Measurements from ENCODE around the genes NXPH3 and TAC4.

- PRO-cap, 2 experiments: no peak in any of the 2 experiments
Observed at GRCh38 chr17:49496471-49496835, 1.4 kb downstream of the NGFR start.

DNA sequence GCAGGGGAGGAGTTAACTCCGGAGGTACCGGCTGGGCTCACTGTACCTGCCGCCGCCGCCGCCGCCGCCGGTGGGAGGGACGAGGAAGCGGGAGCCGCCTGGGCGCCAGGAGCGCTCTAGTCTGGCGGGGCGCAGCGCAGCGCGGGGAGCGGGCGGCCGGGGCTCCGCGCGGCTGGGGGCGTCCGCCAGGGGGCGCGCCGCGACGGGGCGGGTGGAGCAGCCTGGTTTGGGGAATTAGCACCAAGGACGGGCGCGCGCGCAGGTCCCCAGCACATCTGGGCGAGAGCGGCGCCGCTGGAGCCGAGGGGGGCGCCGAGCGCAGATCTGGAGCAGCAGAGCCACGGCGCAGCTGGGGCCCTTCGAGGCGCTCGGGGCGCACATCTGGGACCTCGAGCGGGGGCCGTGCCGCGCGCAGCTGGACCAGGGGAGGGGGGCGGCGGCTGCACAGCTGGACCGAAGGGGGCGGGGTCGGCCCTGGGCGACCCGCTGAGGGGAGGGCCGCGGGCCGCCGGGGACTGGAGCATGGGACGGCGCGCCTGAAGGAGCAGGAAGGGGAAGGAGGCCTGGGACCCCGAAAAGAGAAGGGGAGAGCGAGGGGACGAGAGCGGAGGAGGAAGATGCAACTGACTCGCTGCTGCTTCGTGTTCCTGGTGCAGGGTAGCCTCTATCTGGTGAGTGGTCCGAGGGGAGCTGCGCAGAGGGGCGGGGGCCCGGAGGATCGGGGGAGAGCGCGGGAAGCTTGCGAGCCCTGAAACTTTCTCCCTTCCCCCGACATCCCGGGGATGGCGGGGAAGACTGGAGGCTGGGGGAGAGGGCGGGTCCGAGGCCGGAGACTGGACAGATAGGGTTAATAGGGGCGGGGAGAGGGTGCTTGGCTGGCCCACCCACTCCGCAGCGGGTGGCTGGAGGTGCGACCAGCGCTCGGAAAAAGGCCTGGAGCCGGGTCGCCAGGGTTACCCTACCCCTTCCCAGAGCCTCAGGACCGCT lies at the start of gene NXPH3:
TSS of gene NXPH3 (plus strand) at position 269 of the 987 bp plus-strand sequence.
- PRO-cap, 2 experiments: peak in 1 of 2 experiments; most common plus-strand start position 119 of the sequence (in 1)

DNA sequence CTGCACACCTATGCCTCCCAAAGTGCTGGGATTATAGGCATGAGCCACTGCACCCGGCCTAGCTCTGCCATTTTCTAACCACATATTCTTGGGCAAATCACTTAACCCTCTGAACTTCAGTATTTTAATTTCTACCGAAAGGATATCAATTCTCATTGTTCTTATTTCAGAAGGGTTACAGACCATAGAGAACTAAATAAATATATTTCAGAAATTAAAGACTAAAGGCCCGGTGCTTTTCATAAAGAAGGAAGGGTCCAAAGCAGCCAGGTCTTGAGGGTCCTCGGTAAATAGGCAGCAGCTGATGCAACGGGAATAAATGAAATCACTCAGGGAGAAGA lies 33.4 kb downstream of the NXPH3 start:
- PRO-cap, 2 experiments: no peak in any of the 2 experiments

GRCh38 chr17:49633129-49633446 lies 44.8 kb downstream of the SPOP start:
- PRO-cap, 2 experiments: no peak in any of the 2 experiments

- PRO-cap, 2 experiments: no peak in any of the 2 experiments
Observed at GRCh38 chr17:49664583-49665225, 13.2 kb downstream of the SPOP start.

DNA sequence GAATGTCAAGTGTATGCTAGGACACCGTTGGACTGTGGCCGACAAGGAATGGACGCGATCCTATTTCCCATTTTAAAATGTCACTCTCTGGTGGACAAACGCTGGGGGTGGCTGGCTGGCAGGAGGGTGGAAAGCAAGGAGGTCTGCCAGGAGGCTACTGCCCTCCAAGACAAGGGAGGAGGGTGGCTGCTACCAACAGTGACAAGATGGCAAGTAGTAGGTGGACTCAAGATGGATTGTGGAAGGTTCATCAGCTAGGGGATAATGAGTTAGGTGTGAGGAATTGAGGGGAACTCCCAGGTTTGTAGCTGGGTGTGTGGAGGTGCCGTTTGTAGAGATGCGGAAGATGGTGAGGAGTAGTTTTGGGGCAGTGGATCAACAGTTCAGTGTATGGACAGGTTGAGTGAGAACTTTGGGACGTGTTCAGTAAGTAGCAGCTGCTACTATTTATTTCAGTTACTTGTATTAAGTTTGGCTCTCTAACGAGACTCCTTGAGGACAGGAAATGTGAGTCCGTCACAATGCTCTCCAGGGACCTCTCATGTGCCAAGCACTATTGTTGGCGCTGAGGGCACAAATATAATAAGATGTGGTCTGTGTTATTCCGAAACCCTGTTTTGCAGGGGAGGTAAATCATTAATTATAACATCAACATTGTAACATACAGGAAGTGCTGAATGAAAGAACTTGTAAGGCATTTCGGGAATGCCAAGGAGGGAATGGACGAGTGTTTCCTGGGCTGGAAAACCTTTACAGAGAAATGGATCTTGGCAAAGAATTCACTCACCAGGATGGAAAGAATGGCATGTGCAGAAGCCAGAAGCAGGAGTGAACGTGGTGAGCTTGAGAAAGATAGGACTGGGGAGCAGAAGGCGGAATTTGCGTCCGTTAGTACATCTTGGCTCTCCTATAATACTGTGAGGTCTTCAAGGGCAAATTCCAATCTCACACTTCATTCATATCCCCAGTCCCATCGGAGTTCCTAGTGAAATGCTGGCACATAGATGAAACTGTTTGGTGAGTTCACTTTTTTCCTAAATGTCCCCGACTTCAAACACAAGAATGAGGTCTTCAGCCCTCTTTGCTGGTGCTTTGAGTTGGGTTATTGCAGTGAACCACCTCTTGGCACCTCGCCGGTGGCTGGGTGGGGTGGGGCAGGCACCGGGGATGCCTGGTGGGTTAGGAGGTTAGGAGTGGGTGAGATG lies 11.8 kb downstream of the TAC4 start:
- PRO-cap, 2 experiments: no peak in any of the 2 experiments

GRCh38 chr17:49847887-49848550 lies at the start of gene TAC4:
Gene TAC4, minus strand, starts transcription at chr17:49848069.
- PRO-cap, 2 experiments: no peak in any of the 2 experiments

- PRO-cap, 2 experiments: no peak in any of the 2 experiments
Observed at GRCh38 chr17:49890468-49890841, 42.6 kb upstream of the TAC4 start.

- PRO-cap, 2 experiments: no peak in any of the 2 experiments
Observed at GRCh38 chr17:49928166-49928528, 40.8 kb upstream of the DLX4 start.

DNA sequence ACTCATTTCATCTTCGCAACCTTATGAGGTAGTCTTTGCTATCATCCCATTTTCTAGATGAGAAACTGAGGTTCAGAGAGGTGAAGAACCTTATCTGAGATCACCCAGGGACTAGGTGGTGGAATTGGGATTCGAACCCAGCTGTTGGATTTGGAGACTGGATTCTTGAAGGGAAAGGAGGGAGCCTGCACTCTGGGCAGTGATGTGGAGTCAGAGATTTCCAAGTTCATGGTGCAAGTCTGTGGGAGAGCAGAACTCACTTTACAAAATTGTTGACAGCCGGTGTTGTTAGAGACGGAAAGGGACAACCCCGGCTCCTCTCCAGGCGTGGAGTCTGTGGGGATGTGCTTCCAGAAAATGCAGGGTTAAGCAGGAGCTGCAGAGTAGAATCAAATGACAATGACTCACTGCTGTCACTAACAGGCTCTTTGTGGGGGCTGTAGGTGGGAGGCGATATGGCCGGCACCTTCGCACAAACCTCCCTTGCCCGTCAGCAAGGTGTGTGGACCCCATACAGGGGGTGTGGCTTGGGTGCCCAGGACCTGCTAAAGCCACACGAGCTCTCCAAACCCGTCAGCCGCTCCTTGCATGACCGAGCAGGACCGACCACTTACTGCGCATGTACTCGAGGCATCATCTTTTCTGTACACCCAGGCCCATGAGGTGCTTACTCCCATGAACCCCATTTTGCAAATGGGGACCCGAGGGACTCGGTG lies 5.7 kb downstream of the PDK2 start:
- PRO-cap, 2 experiments: no peak in any of the 2 experiments

GRCh38 chr17:50111961-50112786 lies 17.0 kb downstream of the PDK2 start:
- PRO-cap, 2 experiments: no peak in any of the 2 experiments

DNA sequence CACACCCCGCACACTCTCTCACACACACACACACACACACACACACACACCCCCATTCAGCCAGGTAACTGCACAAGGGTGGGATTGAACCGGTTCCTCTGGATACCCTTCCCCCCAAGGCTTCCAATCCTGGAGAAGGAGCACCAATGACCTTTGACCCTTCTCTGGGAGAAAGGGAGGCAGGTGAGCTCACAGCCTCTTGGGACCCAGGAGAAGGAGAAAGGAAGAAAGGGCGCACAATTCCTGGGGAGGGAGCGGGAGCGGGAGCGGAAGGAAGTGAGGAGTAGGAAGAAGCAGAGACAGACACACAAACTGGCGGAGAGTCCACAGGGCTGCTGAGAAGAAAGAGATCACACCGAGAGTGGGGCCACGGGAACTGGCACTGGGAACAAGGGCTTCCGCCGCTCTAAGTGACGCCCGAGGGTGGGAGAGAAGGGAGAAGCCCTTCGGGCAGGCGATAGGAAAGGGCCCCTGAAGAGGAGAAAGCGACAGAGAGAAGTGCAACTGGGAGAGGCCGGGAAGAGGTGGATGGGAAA lies 1.4 kb downstream of the SAMD14 start:
- PRO-cap, 2 experiments: no peak in any of the 2 experiments

DNA sequence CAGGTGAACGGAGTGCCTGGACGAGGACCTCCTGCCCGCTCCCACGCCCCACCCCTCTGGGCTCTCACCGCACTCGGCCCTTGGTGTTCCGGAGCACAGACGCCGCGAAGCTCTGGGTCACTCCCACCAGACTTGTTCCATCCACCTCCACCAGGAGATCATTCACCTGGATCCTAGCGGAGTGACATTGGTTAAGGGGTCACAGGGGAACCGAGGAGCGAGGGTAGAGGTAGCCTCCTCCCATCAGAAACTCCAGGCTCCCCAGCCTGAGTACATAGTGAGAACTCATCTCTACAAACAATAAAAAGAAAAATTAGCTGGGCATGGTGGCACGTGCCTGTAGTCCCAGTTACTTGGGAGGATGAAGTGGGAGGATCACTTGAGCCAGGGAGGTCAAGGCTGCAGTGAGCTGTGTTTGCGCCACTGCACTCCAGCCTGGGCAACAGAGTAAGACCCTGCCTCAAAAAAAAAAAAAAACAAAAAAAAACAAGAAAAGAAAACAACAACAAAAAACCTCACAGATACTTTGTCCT lies 9.2 kb downstream of the PPP1R9B start:
- PRO-cap, 2 experiments: no peak in any of the 2 experiments

DNA sequence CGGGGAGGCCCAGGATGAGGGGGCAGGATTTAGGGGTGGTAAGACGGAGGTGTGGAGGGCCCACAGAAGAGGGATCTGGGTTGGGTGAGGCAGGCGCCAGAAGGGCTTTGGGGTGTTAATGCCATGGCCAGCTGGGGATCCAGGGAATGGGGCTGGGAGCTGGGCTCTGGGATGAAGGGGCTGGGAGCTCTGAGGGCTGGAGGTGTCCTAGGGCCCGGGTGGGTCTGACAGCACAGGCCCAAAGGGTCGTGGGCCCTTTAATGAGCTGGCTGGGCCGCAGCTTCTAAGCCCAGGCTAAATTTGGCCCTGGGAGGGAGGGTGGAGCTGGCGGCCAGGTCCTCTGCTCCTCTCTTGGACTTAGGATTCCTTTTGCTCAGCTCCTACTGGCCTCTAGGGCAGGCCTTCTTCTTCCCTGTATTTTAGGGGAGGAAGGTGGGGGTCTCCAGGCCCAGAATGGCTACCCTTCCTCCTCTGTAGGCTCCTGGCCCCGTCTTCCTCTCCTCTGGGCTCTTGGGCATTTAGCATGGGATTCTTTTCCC lies 363 bp downstream of the SGCA start:
- PRO-cap, 2 experiments: no peak in any of the 2 experiments

- PRO-cap, 2 experiments: no peak in any of the 2 experiments
Observed at GRCh38 chr17:50175833-50176269, 10.0 kb downstream of the SGCA start.

GRCh38 chr17:50222556-50222741 lies 21.0 kb upstream of the COL1A1 start:
- PRO-cap, 2 experiments: no peak in any of the 2 experiments

DNA sequence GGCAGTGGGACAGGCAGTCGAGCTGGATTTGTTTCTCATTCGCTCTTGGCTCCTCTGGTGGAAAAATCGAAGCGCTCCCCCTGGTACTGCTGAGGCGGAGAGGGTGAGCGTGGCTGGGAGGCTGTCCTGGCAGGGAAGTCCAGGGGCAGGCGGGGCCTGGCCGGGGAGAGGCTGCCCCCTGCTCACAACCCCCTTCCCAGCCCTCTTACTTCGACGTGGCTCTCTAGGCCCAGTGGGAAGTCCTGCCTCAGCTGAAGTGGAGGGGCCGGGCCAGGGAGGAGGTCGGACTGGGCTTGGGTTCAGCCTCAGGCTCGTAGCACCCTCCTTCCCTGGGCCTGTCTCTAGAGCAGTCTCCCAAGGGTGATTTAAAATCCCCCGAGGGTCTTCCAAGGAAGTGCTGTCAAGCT lies 16.5 kb upstream of the TMEM92 start:
- PRO-cap, 2 experiments: no peak in any of the 2 experiments

- PRO-cap, 2 experiments: no peak in any of the 2 experiments
Observed at GRCh38 chr17:50286054-50286576, 11.8 kb downstream of the TMEM92 start.

GRCh38 chr17:50318914-50319302 lies 27.0 kb upstream of the XYLT2 start:
- PRO-cap, 2 experiments: no peak in any of the 2 experiments

DNA sequence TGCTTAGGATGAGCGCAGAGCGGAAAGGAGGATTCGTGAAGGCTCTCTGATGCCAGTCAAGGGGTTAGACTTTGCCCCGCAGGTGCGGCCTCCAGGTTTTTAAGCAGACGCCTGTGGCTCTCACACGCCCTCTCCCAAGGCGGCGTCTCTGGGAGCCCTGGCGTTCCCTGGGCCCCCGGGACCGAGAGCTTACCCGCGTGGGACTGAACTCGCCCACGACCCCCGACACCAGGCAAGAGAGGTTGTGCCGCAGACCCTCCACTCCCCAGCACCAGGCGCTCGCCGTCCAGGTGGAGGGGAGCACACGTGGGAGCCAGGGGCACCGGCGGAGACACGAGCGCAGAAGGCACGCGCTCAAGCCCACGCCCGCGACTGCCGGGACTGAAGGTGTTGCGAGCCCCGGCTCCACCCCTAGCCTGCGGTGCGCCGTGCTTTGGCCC lies 354 bp upstream of the XYLT2 start:
- PRO-cap, 2 experiments: peak in 2 of 2 experiments; most common minus-strand start position 374 of the sequence (in 1)